ENCODE measurements around a stretch of chr2.

- PRO-cap, 5 experiments: no peak in any of the 5 experiments
- RAMPAGE, long total RNA, 2 experiments: no peak in any of the 2 experiments
- RRBS: no CpG with 5 or more reads among the region's 6 CpGs
These were observed 77.3 kb downstream of the CDK15 start for GRCh38 chr2:201883556-201884090.

DNA sequence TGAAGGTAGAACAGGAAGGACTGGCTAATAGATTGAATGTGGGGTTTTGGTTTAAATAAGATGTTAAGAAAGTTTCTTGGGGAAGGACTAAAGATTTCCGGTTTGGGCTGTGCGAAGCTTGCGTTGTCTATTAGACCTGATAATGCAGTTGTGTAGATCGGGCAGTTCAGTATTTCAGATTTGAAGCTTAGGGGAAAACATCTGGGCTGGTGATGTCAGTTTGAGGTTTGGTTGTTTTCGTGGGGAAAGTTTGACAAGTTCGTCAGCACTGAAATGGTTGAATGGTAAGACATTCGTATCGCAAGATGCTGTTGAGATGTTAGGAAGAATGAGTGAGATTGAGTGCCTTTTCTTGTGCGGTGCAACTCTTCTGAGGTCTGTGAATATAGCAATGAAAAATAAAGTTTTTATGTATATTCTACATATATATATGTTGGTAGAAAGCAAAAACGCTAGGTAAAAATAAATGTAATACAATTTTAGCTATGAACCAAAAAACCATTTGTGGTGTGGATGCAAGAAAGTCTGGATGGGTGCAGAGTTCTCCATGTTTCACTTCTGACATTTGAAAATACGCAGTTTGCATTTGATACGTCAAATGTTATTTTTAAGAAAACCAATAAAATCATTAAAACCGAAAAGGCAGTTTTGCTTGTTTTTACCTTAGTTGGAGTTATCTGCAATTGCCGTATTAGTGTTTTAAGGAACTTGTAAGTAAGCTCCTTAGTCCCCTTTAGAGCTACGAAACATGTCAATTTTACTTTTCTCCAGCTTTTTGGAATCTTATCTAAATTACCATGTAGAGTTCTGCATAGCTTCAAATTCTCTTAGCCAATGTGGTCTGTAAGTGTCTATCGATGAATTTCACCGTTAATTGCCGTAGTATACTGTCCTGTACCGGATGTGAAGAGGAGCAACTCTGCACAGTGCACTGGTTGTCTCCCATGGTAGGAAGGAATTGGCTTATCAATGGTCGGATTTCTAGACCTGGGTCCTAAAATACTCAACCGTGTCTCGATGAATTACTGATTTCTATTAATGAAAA lies 1.5 kb downstream of the NOP58 start:
- PRO-cap, 5 experiments: no peak in any of the 5 experiments
- RAMPAGE, long total RNA, 2 experiments: no peak in any of the 2 experiments
- RRBS: no CpG with 5 or more reads among the region's 22 CpGs

GRCh38 chr2:202386038-202386422 lies 9.9 kb downstream of the BMPR2 start:
- PRO-cap, 5 experiments: no peak in any of the 5 experiments
- RAMPAGE, long total RNA, 2 experiments: no peak in any of the 2 experiments
- RRBS: no CpG with 5 or more reads among the region's 2 CpGs

DNA sequence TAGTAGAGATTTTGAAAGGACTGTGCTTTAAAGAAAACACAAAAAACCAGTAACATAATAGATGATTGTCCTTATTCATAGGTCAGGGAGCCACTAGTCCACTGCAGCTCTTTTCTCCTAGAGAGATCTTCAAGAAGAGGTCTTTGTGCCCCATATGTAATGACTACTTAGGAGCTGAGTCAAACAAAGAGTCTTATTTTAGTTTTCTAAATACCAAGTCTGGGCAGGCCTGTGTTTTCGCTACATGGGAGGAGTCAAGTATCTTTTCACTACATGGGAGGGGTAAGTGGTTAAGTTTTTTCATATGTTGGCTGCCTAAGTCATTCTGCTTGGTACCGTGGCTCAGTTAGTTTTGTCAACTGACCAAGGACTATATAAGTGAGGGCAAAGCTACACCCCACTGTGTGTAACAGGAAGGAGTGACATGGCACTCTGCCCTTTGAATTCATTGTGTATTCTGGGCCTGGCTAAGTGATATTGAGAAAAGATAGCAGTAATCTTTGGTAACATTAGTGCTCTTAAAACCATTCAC lies 25.0 kb upstream of the FAM117B start:
- PRO-cap, 5 experiments: no peak in any of the 5 experiments
- RAMPAGE, long total RNA, 2 experiments: no peak in any of the 2 experiments
- RRBS: no CpG with 5 or more reads among the region's 2 CpGs

DNA sequence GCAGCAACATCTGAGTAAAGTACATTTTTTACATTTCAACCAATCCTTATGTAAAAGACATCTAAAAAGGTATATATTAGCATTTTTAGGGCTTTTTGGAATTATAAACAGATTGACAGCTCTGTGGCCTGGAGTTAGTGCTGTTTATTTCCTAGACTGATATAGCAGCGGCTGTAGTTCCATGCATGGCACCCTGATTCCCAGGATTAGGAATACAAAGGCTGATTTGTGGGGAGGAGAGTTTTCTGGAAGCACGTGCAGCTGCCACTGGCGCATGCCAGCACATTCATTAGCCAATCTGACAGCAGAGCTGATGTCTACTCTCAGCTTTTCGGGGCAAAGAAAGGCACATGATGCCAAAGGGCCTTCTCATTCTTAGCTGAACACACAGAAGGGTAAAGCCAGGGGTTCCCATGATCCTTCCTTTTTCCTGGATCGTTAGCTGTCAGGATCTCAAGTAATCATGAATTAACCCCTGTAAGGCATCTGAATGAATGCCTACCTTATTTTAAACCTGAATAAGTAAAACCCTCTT lies 45.7 kb upstream of the RAPH1 start:
- PRO-cap, 5 experiments: no peak in any of the 5 experiments
- RAMPAGE, long total RNA, 2 experiments: no peak in any of the 2 experiments
- RRBS: no CpG with 5 or more reads among the region's 5 CpGs

- PRO-cap, 5 experiments: no peak in any of the 5 experiments
- RAMPAGE, long total RNA, 2 experiments: no peak in any of the 2 experiments
- RRBS: no CpG with 5 or more reads among the region's 7 CpGs
These were observed 1.5 kb downstream of the CD28 start for GRCh38 chr2:203707866-203708411.

- PRO-cap, 5 experiments: no peak in any of the 5 experiments
- RAMPAGE, long total RNA, 2 experiments: no peak in any of the 2 experiments
- RRBS: no CpG with 5 or more reads among the region's 14 CpGs
These were observed 31.7 kb upstream of the CTLA4 start for GRCh38 chr2:203835766-203836344.

GRCh38 chr2:203846527-203846897 lies 21.1 kb upstream of the CTLA4 start:
- PRO-cap, 5 experiments: no peak in any of the 5 experiments
- RAMPAGE, long total RNA, 2 experiments: no peak in any of the 2 experiments
- RRBS: no CpG with 5 or more reads among the region's 6 CpGs

- PRO-cap, 5 experiments: peak in 1 of 5 experiments; most common plus-strand start chr2:203934363 (in 1)
- RAMPAGE, long total RNA, 2 experiments: no peak in any of the 2 experiments
- RRBS: no CpG with 5 or more reads among the region's 6 CpGs
These were observed 2.5 kb upstream of the ICOS start for GRCh38 chr2:203933887-203934712.

GRCh38 chr2:204114111-204114735 lies 177.7 kb downstream of the ICOS start:
- PRO-cap, 5 experiments: no peak in any of the 5 experiments
- RAMPAGE, long total RNA, 2 experiments: no peak in any of the 2 experiments
- RRBS: no CpG with 5 or more reads among the region's 5 CpGs

DNA sequence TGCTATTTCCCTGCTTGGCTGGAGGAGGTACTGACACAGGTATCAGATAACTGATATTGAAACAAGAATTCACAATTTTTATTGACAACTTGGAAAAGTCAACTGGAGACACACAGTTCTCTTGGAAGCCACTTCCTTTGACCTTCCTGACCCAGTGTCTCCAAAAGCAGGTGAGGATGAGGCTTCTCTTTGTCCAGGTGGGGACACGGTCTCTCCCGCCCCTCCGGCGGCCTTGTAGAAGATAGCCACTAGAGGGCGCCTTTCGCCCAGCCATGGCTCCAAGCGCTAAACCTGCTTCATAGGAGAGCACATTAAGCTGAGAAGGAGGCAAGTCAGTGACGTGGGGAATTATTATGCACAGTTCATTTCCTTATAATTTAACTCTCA lies 208.6 kb downstream of the ICOS start:
- PRO-cap, 5 experiments: no peak in any of the 5 experiments
- RAMPAGE, long total RNA, 2 experiments: no peak in any of the 2 experiments
- RRBS: no CpG with 5 or more reads among the region's 8 CpGs

- PRO-cap, 5 experiments: no peak in any of the 5 experiments
- RAMPAGE, long total RNA, 2 experiments: no peak in any of the 2 experiments
- RRBS: no CpG with 5 or more reads among the region's 6 CpGs
These were observed 298.2 kb downstream of the ICOS start for GRCh38 chr2:204234661-204235244.

DNA sequence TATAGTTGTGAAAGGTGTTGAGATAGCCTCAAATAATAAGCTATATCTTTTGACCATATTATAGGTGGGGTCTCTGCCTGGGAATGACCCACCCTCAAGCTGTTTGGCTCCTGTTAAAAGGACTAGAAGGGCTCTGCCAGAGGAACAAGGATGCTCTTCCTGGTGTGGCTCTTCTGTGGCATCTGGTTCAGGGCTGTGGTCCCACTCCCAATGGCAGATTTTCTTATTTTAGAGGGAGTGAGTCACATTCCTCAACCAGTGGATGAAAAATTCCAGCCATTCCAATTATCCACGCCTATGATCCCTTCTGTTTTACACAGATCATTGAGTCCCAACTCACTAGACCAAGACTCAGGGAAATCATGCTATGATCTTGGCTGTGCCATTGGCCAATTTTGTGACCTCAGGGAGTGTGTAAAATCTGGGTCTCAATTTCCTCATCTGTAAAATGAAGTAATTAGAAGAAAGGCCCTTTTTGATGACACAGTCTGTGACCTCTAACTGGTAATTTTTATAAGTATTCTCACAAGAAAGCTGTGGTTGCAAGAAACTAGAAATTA lies 120.0 kb downstream of the PARD3B start:
- PRO-cap, 5 experiments: no peak in any of the 5 experiments
- RAMPAGE, long total RNA, 2 experiments: no peak in any of the 2 experiments
- RRBS: no CpG with 5 or more reads among the region's 1 CpG

- PRO-cap, 5 experiments: no peak in any of the 5 experiments
- RAMPAGE, long total RNA, 2 experiments: no peak in any of the 2 experiments
- RRBS: no CpG with 5 or more reads among the region's 1 CpG
These were observed 360.1 kb downstream of the PARD3B start for GRCh38 chr2:204905319-204905814.

DNA sequence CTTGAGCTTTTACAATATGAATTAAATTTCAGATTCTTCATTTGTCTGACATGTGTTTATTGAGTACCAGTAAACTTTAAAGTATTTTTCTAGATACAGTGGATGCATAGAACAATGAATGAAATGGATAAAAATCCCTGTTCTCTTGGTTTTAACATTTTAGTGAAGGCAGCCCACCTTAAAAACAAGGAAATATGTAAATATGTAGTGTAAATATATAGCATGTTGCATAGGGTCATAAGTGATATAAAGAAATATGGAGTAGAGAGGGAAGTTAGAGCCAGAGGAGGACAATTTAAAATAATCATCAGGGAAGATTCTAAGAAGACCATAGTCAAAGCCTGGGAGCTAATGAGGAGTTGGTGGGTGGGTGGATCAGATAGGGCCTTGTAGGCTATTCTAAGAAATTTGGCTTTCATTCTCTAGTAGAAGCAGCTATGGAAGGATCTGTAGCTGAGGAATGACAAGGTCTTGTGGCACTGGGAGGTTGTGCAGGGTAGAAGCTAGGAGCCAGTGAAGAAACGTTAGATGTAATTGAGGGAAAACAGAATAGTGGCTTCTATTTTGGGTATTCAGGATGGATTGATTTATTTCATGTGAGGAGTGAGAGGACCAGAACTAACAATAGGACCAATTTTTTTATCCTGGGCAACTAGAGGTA lies 371.7 kb downstream of the PARD3B start:
- PRO-cap, 5 experiments: no peak in any of the 5 experiments
- RAMPAGE, long total RNA, 2 experiments: no peak in any of the 2 experiments
- RRBS: no CpG with 5 or more reads among the region's 1 CpG

GRCh38 chr2:205076630-205077570 lies 531.6 kb downstream of the PARD3B start:
- PRO-cap, 5 experiments: no peak in any of the 5 experiments
- RAMPAGE, long total RNA, 2 experiments: no peak in any of the 2 experiments
- RRBS: no CpG with 5 or more reads among the region's 8 CpGs

DNA sequence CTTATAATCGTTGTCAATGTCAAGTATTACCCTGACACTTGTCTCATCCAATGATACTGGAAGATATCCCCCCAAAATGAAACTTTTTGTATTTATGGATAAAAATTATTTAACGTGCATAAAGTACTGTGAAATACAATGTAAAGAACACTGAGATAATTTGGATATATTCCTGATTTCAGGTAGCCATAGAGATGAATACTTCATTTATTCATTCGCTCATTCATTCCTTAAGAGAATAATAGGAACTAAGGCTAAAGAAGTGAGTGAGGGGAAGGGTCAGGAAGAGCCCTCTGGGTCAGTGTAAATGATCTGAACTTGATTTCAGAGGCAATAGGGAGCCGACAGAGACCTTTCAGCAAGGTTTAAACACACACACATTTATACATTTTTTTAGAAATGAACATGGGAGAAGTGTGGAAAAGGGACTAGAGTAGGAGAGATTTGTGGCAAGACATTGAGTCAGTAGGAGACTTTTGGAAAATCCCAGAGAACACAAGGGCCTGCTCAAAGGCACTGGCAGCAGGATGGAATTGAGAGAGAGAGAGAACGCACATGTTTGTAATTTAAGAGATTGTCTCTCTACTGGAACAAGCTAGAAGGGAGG lies 307.1 kb upstream of the NRP2 start:
- PRO-cap, 5 experiments: no peak in any of the 5 experiments
- RAMPAGE, long total RNA, 2 experiments: no peak in any of the 2 experiments
- RRBS: no CpG with 5 or more reads among the region's 5 CpGs

DNA sequence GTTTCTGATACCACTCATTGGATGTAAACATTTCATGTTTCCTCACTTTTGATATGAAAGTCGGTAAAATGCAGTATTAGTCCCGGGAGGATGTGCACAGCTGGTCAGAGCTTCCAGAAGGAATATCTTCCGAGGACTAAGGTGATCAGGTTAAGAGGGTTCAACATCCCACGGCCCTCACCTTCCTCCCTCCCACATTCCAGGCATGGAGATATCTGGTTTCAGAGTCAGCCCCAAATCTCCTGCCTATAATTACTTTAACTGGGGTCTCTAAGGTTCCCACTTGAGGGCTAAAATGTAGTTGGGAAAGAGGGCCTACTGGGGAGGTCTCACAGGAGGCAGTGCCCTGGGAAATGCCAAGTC lies 65.9 kb upstream of the NRP2 start:
- PRO-cap, 5 experiments: no peak in any of the 5 experiments
- RAMPAGE, long total RNA, 2 experiments: no peak in any of the 2 experiments
- RRBS: no CpG with 5 or more reads among the region's 4 CpGs

GRCh38 chr2:205712339-205712860 lies 30.1 kb downstream of the NRP2 start:
- PRO-cap, 5 experiments: no peak in any of the 5 experiments
- RAMPAGE, long total RNA, 2 experiments: no peak in any of the 2 experiments
- RRBS: no CpG with 5 or more reads among the region's 6 CpGs

DNA sequence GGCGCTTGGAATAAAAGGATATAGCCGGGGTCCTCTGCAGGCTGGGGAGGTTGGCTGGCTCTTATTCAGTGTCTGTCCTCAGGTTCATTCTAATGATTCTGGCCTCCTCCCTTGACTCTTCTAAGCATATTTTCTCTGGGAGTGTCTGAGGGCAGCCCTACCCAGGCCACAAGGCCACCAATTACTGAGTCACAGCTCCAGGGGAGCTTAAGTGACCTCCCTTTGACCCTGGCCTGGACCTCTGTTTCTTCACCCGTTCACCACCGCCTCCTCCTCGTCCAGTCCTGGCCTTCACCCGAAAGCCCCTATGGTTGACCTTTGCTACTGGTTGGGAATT lies 72.5 kb downstream of the NRP2 start:
- PRO-cap, 5 experiments: no peak in any of the 5 experiments
- RAMPAGE, long total RNA, 2 experiments: no peak in any of the 2 experiments
- RRBS: no CpG with 5 or more reads among the region's 6 CpGs